A375 (cell line): ENCODE measurements around a stretch of chr20.

DNA sequence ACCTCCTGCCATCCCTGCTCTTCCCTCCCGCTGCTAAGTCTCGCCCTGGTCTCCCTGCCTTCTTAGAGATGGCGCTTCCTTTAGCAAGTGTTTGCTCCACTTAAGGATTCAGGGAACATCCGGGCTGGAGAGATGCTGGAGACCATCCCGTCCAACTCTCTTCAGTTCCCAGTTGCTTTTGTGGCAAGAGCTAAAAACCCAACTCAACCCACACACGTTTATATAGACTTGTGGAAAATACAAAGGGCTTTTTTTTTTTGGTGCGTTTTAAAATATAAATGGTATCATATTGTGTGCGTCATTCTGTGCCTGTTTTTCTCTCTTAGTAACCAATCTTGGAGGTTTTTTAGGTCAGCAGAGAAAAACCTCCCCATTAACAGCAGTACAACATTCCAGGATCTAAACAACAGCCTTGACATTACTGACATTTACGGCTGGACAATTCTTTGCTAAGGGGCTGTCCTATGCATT is 20.3 kb upstream of the PTGIS start:
- RAMPAGE, long total RNA = no peak

DNA sequence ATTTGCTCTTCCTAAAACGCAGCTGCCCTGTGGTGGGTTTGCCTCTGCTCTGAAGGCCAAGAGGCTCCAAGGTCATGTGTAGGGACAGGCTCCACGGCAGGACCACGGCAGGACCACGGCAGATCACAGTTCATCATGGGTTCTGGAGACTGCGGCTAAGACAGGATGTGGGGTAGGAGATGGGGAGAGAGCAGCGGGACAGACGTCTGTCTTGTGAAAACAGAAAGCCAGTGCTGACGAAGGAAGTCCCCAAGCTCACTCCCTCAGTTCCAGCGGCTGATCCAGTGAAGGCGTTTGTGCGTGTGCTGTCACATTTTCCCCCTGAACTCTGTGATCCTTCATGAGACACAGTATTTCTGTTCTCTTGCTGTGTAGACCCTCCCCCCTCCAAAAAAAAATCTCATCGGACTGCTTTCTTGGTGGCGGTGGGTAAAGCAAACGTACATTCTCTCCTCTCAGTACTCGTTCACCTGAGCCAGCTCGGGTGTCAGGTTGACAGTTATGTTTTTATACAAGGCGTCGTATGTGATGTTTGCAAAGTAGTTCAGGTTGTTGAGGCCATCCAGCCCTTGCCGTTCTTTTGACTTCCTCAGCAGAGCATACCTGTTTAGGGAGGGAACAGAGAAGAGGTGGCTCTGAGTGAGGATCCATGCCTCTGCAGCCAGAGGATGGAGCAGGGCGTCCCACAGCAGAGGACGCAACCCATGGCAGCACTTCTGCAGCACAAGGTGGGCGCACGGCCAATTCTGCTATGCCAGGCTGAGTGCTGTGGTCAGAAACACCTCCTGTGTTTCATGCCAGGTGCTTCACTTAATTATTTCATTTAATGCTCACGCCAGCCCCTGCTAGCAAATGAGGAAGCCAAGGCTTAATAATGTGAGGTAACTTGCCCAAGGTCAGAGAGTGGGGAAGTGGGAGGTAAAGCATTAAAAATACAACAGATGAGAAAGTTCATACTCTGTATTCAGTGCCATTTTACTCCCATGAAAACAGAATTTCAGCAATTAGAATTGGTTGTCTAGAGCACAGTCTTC is 68.2 kb upstream of the PTGIS start:
- RAMPAGE, long total RNA = no peak

- RAMPAGE, long total RNA = no peak
Measured at GRCh38 chr20:49639515-49639900, 71.6 kb upstream of the PTGIS start.

- RAMPAGE, long total RNA = no peak
Measured at GRCh38 chr20:49647635-49648494, 65.8 kb downstream of the B4GALT5 start.

DNA sequence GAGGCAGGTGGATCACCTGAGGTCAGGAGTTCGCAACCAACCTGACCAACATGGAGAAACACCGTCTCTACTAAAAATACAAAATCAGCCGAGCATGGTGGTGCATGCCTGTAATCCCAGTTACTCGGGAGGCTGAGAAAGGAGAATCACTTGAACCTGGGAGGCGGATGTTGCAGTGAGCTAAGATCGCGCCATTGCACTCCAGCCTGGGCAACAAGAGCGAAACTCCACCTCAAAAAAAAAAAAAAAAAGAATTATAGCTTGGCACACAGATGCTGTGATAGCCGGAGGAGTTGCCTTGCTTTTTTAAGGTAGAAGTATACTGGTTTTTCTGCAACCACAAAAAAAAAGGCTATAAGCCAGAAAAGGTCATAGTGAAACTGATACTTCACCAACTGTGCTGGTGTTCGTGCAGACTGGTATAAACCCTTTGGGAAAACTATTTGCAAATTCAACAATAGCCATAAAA is 44.2 kb downstream of the B4GALT5 start:
- RAMPAGE, long total RNA = no peak

DNA sequence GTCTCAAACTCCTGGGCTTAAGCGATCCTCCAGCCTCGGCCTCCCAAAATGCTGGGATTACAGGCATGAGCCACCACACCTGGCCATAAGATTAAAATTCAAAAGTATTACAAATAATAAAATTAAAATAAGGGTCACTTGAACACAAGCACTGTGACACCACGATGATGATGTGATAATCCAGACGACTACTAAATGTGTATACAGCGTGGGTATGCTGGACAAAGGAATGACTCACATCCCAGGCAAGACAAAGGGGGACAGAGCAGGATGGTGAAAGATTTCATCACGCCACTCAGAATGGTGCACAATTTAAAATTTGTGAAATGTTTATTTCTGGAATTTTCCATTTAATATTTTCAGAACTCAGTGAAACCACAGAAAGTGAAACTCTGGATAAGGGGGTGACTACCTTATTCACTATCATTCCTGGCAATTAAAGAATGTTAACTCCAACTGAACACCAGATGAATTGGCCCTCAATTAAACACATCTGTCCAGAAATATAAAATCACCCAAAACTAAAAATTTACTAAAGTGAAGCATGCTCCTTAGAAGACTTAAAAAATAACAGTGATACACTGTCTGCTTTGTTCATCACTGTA is 13.1 kb downstream of the B4GALT5 start:
- RAMPAGE, long total RNA = no peak

DNA sequence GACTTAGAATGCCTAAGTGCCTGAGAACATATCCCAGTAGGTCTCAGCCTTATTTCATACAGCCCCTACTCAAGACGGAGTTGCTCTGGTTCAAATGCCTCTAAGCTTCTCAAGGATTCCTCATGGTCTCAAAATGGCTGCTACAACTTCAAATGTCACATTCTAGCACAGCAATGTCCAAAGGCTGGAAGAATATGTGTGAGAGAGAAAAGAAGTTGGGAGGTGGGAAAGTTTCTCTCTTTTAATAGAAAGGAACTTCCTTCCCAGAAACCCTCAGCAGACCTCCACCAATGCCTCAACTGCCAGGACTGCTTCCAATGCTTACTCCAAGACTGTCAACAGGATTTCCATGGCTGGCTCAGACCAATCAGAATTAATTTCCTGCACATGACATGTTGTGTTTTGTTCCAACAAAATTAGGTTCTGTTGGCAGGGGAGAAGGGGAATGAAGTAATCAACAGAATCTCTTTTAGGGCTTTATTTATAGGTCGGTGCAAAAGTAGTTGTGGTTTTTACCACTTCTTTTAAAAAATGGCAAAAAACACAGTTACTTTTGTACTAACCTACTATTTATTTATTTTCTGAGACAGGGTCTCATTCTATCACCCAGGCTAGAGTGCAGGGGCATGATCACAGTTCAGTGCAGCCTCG is 46.4 kb upstream of the SLC9A8 start:
- RAMPAGE, long total RNA = no peak

GRCh38 chr20:49766951-49767543 is 45.6 kb upstream of the SLC9A8 start:
- RAMPAGE, long total RNA = no peak

DNA sequence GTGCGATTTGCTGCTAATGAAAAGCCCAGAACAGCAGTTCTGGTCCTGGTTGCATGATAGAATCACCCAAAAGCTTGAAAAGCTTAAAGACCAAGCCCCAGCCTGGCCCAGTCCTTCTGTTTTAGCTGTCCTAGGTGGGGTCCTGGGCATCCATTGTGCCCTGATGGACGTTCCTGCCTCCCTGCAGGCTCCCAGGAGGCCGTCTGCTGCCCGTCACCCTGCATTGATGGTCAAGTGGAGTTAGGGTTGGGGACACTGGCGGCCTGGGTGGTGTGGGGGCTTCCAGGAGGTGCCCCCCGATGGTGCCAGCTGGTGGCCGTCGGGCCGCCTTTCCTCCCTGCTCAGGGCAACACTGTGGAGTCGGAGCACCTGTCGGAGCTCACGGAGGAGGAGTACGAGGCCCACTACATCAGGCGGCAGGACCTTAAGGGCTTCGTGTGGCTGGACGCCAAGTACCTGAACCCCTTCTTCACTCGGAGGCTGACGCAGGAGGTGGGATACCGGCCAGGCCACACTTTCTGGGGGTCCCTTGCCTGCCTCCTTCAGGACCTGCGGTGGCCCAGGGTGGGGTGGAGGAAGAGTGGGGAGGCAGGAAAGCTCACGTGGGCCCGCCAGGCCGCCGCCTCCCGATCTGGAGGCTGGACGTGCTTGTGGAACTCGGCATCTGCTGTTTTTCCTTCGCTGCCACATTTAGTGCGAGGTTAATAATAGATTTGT is 28.8 kb downstream of the SPATA2 start:
- RAMPAGE, long total RNA = no peak

DNA sequence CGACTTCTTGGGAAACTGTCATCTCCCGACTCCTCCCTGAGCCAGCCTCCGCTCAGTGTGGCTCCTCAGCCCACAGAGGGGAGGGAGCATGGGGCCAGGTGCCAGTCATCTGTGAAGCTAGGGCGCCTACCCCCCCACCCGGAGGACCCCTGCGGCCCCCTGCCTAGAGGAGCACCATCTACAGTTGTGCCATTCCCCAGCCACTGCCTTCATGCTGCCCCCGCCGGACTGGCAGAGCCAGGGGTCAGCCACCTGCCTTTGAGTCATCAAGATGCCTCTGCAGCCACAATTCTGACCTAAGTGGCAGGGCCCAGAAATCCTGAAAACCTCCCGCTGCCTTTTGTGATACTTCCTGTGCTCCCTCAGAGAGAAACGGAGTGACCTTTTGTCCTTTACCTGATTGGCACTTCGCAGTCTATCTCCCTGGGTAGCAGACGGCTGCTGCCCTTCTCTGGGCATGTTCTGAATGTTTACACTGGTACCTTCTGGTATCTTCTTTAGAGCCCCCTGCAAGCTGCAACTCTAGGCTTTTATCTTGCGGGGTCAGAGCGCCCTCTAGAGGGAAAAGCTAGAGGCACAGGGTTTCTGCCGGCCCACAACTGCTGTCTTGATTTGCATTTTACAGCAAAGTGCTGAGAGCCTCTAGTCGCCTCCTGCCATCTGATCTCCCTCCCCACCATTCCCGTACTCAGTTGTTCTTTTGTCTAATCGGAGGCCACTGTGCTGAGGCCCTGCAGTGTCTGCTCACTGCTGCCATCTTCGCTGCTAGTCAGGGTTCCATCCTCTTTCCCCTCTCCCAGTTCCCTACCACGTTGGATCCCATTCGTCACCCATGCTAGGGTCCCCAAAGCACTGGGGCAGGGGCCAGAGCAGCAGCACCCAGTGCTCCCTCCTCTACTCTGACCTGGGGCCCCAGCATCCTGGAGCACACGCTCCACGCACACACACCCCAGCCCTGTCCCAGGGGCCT is 26.9 kb downstream of the SPATA2 start:
- RAMPAGE, long total RNA = no peak

DNA sequence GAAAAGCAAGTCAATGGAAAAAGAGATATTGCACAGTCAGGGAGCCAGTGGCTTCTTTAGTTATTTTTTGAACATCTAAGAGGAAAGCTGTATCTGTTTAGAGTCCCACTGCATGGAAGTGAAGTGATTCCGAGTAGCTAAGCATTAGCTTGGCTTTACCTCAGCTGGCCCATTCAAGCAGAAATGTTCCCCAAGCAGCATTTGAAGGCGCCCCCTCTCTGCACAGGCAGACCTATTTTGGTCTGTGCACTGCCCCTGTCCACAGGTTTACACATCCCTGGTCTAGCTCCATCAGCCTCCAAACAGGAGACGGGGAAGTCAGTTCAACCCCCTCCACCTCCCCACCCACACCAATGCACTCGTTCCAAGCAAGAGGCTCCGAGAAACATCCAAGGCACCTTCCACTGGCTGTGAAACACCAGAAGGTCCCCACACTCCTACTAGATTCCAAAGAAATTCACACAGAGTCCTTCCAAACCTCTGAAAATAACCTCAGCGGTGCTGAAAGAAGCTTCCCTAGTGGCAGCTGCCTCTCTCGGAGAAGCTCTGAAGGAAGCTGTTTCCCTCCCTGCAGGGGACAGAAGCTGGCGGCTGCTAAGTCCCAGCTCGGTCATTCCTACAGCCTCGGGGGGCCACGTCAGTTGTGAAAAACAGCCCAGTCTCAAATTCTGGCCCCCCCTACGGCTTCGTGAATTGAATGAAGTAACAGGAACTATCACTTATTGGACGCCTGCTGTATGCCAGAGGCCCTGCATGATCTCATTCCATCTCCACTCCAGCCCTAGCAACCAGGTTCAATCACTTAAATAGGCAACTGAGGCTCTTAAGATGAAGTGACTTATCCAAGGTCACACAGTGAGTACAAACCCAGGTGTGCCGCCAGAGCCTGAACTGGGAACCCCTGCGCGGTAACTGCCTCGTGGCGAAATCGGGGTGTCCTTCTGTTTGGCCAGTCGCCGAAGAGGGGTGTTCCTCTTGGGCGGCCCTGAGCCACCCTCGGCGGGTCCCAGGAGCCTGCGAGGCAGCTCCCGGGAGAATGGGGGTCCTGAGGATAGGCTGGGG is 835 bp downstream of the SPATA2 start:
- RAMPAGE, long total RNA = no peak

- RAMPAGE, long total RNA = no peak
Measured at GRCh38 chr20:50033675-50034253, 51.0 kb downstream of the SNAI1 start.

GRCh38 chr20:50048291-50048979 is 64.5 kb downstream of the UBE2V1 start:
- RAMPAGE, long total RNA = no peak

- RAMPAGE, long total RNA = no peak
Measured at GRCh38 chr20:50171970-50172919, 18.4 kb upstream of the CEBPB start.

DNA sequence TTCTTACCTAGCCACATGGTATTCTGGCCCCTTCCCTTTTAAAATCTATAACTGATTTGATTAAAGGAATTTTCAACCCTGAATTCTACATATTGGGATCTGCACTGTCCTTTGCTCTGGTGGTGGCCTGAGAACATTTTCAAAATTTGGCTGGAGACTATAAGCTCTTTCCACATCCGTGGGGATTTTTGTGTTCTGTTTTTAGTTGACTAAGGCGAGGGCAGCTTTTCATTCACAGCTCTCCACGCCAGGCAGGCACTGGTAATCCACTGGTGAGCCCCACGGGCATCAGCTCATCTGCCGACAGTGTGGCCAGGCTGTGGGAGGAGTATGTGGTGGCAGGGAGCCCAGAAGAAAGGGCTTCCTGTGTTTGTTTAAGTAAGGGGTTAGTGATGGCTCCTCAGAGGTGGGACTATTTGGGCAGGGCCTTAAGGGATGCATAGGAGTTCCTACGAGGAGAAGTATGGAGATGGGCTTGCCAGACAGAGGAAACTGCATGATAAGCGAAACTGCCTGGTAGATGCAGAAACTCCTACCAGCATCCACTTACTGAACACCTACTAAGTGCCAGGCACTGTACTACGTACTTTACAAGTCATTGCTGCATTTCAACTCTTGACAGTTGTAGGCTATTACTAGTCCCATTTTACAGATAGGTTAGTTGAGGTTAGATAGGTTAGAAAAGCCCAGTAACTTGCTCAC is 54.9 kb downstream of the CEBPB start:
- RAMPAGE, long total RNA = no peak

DNA sequence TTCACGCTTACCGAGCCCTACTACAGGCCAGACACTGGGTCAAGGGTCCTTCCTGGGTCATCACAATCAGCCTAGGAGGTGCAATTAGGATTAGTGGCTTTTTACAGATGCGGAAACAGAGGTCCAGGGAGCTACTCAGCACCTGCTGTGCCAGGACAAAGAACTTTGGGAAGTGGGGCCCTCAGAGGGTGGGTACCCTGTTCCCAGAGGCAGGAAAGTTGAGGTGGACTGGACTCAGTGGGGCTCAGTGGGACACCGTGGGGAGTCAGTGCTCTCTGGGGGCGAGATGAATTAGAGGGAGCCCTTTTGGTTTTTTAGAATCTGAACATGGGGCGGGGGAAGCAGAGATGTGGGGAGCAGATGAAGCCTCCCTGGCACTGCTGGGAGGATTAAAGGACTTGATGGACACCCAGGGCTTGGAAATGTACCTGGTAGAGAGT is 77.3 kb downstream of the CEBPB start:
- RAMPAGE, long total RNA = no peak

GRCh38 chr20:50272073-50272654 is 81.5 kb downstream of the CEBPB start:
- RAMPAGE, long total RNA = no peak

DNA sequence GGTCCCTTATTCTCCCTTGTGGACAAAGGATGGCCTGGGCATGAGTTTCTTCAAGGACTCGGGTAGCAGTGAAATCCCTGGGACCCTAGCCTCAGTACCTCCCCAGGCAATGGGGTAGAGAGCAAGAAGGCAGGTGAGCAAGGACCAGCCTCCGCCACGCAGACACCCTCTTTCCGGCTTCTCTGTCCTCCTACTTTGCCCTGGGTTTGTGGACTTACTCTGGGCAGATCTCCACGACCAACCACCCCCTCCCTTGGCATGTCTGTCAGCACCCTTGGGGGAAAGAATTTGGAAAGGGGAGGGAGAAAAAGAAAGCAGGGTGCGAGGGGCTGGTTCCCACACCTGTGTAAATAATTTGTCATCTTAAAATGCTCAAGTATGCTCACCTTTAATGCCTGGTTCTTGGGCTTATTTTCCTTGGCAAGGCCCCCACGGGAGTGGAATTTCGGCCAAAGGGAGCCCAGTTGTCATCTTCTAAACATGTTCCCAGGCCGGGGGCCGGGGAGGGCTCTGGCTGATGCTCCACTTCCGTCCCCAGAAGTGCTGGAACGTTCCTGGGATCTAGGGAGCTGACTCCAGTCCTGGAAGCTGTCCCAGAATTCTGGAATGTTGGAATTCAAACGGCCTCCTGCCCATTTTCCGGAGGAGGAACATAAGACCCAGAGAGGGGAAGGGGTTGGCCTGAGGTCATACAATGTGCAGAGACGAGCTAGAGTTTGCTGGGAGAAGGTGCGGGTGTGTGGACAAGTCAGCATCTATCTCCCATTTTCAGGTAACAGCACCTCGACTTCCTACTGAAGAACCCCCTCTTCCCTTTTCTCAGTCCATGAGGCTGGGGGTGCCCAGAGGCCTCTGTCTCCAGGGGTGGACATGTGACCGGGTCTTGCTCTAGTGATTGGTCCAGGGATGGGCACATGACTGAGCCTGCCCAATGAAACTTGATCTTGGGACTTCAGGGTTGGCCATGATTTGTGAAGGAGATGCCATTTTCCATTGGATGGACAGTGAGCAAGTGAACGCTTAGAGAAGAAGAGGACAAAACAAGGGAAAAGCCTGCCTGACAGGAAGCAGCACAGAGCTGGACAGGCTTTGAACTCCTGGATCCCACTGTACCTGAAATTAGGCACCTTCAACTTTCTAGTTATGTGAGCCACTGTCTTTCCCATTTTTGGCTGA is 122.3 kb downstream of the CEBPB start:
- RAMPAGE, long total RNA = no peak

DNA sequence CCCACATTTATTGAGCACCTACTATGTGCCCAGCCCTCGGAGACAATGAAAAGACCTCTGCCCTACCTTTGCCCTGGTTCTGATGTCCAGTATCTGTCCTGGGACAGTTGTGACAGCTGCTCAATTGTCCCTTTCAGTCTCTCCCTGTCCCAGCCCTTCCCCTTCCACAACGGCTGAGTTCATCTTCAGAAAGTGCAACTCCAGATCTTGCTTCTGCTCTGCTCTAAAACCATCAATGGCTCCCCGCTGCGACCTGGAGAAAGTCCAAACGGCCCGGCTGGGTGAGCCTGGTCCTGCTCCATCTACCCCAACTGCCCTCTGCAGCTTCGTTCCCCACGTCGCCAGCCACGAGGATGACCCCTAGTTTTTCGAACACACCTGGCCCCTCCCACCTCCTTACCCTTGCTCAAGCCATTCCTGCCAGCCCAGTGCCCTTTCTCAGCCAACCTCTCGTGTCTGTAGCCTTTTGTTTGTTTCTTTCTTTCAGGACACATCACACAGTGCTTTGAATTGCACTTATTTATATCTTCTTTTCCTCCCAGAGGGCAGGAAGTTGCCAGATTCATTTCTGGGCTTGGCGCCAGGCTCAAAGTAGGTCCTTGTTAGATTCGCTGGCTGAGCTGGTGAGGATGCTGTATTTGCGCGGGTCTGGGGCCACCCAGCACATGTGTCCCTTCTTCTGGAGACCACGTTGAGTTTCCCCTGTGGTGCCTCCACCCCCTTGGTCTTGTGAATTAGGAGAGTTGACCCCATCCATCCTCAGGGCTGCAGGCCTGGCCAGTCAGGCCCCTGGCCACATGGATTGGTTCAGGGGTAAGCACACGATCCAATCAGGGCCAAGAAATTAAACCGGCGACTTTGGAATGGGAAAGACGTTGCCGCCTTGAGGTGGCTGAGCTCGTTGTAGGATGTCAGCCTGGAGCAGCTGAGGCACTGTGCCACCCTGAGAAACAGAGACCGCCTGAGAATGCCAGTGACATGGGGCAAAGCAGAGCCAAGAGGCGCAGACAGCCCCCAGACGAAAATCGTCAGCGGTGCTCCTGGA is 155.9 kb downstream of the CEBPB start:
- RAMPAGE, long total RNA = no peak

GRCh38 chr20:50349181-50349649 is 158.6 kb downstream of the CEBPB start:
- RAMPAGE, long total RNA = no peak